Measurements from ENCODE around the genes GPR139 and NPIPB4.

DNA sequence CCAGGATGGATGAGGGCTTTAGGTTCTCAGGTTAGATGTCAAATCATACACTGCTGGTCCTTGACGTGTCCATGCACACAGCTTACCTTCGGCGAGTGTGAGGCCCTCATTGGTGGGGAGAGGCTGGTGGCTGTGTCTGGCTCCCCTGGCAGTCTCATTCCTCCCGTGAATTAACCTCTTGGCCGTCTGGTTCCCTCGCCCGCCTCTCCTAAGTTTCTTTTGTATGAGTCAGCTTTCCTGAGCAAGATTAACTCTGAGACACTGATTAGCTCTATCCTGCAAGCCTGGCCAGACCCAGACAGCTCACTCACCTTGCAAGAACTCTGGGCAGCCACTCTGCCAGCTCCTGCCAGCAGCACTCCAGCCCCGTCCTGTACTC lies 39.8 kb downstream of the VPS35L start:
- PRO-cap, result no peak

DNA sequence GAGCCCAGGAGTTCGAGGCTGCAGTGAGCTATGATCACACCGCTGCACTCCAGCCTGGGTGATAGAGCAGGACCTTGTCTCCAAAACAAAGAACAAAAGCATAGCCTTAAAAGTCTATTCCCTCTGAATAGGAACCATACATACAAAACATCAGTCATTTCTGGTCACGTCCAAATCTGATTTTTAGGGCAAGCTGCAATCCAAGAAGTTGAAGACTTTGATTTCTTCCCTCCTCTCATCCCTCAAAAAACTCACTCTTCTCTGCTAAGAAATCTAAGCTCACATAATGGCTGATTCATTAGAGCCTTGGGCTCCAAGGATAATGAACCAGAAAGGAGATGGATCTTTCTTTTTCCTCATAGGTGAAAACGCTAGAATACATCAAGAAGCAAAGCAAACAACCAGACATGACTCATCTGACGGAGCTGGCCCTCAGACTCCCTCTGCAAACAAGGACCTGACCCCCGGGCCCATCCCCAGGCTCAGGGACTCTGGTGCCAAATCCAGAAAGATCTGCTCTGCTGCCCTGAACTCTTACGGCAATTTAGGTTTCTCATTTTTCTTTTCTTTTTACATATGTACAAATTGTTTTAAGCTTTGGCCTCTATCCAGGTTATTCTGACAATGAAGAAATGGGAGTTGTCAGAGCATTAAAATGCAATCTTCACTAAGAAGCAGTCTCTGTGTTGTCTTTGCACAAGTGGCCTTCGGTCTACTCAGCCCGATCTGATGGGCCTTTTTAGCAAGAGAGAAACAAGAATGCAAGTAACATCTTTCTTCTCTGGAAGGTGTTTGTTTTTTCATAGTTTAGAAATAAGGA lies 17.8 kb downstream of the KNOP1 start:
- PRO-cap, result no peak

- PRO-cap, result no peak
Measured at GRCh38 chr16:19708420-19708800, 9.6 kb downstream of the KNOP1 start.

DNA sequence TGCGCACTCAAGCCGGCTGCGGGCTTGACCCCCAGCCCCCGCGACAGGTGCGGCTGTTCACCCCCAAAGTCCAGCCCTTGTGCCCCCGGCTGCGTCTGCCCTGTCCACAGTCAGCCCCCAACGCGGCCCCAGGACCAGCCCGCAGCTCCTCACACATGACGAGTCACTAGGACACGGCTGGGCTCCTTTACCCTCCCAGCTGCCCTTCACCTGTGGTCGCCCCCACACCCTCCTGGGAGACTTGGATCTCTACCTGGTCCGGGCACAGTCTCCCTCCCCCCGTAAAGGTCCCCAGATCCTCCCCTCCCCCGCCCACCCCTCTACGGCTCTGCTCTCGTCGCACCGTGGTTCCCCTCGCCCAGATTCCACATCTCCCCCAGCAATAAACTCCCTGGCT lies 444 bp downstream of the GPRC5B start:
- PRO-cap, result no peak

DNA sequence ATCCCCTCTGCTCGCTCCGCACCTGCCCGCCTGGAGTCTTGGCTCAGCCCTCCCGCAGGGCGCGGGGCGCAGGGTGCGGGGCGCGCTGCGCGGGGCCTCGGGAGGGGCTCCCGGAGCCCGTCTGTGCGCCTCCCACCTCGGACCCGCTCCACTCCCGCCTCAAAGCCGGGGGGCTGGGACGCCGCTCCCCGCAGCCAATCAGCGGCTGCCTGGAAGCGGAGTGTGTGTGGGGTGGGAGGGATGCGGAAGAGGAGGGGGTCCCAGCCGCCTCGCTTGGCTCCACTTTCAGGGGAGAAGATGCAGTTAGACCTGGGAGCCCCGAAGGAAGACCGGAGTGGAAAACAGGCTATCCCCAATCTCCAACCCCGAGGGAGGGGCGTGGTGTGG lies at the start of gene GPR139:
GPR139 (minus strand) TSS at position 125 of the 387 bp plus-strand sequence.
- PRO-cap, result no peak

DNA sequence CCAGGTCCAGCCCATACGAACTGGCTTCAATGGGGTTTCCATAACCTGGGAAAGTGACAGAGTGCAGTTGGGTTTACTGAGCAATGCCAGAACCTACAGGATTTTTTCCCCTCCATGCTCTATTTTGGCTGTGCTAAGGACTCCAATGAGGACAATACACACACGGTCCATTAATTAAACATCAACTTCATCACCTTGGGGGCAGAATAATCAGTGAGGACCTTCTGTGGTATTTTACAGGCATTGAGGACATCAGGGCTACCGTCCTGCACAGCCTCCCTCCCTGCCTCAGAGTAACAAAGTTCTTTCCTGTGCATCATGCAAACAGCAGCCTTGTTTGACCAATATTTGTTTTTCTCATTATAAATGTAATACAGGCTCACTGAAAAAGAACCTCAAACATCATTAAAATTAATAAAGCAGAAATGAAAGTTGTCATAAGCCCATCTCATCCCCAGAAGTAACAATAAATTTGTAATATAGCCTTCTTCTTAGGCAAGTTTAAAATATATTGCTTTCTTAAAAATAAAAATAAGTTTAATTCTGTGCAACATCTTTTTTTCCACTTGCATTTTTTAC lies 3.0 kb downstream of the GP2 start:
- PRO-cap, result no peak

- PRO-cap, result no peak
Measured at GRCh38 chr16:20423717-20424079, 14.4 kb downstream of the ACSM5 start.

DNA sequence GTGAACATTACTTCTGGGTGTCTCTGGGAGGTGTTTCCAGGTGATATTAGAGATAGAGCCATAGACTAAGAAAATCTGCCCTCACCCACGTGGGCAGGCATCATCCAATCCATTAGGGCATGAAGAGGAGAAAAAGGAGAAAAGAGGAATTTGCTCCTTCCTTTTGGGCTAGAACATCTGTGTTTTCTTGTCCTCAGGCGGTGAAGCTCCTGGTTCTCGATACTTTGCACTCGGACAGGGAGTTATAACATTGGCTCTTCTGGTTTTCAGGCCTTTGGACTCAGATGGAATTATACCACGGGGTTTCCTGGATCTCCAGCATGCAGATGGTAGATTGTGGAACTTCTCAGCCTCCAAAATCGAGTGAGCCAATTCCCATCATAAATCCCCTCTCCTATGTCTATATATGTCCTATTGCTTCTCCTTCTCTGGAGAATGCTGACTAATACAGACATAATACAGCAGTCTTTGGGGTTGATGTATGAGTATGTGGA lies 9.9 kb upstream of the ACSM2B start:
- PRO-cap, result no peak

- PRO-cap, result no peak
Measured at GRCh38 chr16:20731907-20732973, 9.4 kb downstream of the THUMPD1 start.

GRCh38 chr16:20739597-20740304 lies 1.9 kb downstream of the THUMPD1 start:
- PRO-cap, result no peak

DNA sequence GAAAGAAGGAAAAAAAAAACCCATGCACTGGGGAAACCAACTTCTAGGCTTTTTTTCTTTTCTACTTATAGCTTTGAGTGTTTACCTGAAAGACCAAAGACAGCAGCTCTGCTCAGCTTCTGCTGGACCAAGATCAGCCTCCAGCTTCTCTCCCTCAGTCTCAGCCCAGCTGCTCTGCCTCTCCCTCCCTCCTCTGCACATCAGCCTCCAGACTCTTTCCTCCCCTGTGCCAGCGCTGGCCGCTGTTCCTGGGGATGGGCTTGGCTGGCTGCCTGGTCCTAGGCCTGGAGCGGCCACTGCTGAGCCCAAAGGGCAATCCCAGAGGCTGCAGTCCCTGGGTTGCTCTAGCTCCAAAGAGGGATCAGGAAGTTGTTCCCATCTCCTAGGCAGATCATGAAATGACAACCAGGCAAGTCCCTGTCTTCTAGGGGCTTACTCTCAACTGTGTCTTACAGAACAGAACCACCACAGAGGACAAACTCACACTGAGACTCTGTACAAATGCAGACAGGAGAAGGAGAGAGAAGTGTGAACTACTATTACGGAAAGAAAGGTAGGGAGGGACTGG lies 31.3 kb downstream of the DCUN1D3 start:
- PRO-cap, result no peak

GRCh38 chr16:20874891-20875147 lies 25.3 kb downstream of the DCUN1D3 start:
- PRO-cap, result no peak

GRCh38 chr16:21302857-21303544 lies 24.9 kb upstream of the CRYM start:
- PRO-cap, result no peak

DNA sequence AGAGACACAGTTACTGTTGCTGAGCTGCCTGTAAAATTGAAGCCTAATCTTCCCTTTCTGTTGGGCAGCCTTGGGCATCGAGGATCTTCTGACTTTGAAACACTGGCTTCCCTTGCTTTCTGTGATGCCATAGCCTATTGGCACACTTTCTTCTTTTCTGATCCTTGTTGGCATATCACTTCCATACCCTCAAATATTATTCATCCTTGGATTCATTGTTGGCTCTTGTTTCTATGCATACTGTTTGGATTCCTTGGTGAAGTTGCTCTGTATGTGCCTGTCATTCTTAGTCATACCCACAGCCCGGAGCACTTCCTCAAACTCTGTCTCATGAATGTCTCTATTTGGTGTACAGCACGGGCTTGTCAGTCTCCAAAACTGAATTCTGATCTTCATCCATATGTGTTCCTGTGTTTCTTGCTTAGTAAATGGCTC lies 85.7 kb upstream of the CRYM start:
- PRO-cap, result no peak

DNA sequence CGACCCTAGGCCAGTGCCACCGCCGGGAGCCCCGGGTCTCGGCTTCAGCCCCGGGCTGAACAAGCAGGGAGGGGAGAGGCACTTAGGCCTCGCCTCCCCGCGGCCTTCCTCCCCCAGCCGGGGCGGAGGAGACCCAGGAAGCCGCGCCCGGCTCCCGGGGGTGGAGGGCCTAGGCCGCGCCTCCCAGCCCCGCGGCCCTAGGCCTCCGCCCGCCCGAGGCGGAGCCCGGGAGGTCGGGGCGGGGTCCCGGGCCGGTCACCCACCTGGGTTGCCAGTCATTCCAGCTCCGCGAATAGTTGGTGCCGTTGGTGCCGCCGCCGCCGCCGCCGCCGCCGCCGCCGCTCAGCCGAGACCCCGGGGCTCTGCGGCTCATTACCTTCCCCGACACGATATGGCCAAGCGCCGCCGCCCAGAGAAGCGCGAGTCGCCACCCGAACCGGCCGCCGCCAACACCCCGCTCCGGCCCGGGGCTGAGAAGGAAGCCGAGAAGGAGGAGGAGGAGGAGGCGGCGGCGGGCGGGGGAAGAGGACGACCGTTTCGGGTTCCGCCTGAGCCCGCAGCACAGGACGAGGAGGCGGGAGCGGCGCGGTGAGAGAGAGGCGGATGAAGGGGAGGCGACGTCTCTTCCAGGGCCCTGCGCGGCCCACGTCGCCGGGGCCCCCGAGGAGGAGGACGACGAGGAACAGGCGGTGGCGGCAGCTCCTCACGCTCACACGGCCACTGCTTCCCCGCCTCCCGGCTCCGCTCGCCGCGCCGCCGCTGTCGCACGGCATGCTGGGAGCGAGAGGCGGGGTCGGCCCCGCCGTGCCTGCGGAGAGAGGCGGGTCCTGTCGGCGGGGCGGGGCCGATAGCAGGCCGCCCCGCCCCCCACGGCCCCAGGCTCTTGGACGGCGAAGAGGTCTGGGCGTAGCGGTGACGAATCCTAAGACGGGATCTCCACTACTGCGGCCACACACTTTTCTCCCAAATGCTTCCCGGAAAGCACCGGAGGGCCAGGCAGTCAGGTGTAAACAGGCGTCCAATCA lies 97.6 kb upstream of the METTL9 start:
- PRO-cap, result unidirectional peak, plus-strand start at position 295 of the sequence; bidirectional peak, plus-strand start at position 925 of the sequence, minus-strand start at position 747 of the sequence

DNA sequence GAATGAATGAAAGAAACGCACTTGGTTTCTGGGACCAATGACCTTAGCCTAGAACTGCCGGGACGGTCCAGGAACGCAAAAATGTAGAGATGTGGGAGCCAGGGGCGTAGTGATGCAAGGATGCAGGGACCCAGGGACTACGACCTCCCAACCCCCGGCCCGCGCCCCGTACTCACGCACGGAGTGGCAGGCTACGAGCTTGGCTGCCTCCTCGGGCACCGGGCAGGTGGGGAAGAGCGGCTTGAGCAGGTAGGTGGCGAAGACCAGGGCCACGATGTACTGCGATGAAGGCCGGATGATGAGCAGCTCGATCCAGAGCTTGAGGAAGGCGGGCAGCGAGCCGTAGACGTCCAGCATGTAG lies 79.7 kb upstream of the METTL9 start:
- PRO-cap, result no peak

DNA sequence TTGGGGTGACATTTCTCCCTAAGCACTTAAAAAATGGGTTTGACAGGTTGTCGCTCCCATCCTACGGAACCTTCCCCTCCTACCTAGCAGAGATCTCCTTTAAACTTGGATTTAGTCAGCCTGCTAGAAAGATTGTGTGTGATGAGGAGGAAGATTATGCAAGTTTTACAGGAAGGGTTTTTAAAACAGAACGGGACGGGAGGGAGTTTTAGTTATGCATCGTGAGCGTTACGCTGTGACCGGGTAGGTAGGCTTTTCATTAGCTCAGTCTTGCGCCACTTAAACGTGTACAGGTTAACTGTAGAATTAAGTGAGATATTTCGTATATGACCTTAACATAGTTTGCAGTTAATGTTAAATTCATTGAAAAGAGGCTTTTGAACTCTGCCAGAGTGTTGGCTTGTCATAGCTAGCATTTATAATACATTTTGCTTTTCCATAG lies 1.1 kb downstream of the METTL9 start:
- PRO-cap, result no peak

GRCh38 chr16:21629514-21630023 lies 22.8 kb downstream of the IGSF6 start:
- PRO-cap, result no peak

DNA sequence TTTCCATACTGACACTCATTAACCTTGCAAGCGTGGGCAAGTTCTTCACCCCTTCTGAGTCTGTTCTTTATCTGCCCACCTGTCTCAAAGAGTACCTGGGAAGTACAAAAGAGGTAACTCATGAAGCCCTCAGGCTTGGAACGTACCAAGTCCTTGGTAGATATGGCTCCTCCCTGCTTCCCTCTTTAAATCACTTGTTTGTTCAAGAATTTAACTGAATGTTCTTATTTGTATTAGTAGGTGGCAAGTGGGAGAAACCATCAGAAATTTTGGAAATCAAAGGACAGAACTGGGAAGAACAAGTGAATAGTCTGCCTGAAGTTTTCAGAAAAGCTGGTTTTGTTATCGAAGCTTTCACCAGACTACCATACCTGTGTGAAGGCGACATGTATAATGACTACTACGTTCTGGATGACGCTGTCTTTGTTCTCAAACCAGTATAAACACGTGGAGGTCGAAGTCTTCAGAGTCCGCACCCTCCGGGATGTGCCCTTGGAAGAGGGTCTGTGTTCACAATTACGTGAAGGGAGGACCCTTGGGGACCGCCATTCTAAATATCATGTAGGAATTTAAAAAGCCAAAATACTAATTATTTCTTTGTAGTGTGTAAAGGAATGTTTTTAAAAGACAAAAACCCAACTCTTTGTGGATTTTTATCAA lies 2.7 kb upstream of the IGSF6 start:
- PRO-cap, result no peak

DNA sequence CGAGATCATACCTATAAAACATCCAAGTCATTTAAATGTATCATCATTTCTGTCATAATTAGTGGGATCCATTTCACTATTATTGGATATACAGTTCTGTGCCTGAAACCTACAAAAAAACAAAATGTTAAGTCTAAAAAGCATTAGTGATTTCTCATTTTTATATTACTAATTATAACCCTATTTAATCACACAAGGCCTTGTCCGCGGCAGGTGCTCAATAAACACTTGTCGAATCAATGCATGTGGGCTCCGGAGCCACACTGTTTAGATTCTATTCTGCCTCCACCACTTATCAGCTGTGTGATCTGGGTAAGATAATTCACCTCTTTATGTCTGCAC lies at the start of gene NPIPB4:
NPIPB4 (minus strand) TSS at position 109 of the 342 bp plus-strand sequence.
- PRO-cap, result no peak